Fibroblast of the aortic adventitia (primary cell): ENCODE measurements around the gene ATP1A1.

GRCh38 chr1:115084726-115085456 lies 4.4 kb downstream of the TSPAN2 start:
- CAGE, long polyA plus RNA: no peak

GRCh38 chr1:115098133-115098754 lies 8.9 kb upstream of the TSPAN2 start:
- CAGE, long polyA plus RNA: no peak

DNA sequence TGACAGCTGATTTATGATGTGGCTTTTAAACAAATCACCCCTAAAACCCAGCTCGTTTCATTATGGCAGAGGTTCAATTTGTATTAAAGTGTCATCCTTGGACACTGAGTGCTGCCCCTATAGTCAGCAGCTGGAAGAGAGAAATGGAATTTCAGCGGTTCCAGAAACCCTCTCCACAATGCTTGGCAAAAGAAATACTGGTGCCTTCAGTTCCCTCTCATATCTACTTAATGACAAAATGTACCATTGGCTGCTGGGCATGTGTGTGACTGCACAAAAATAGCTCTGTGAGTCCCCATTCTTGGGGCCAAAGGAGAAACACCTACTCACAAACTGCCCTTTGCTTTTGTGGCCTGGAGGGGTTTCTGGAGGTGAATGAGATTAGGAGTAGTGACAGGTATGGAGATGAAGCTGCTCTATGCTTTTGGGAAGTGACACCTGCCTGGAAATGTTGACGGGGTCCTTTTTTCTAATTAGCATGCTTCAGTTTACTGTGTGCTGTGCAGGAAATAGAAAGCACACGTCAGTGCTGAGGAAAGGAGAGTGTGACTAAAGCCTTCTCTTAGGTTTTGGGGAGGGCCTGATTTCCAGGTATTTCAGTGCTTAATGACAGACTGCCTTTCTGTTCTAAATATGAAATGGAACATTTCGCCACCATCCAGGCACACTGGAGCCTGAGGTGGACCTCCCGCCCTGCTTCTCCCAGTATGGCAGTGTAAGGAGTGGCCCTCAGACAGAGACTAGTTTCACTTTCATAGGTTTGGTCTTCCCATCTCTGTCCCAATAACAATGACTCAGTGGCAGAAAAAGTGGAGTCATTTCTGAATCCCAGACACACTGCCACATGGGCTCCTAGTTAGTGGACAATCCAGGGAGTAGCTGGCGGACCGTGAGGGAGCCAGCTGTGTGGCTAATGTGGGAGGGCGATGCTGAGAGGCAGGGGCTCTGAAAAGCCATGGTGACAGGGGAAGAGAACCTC lies 95.3 kb upstream of the TSPAN2 start:
- CAGE, long polyA plus RNA: no peak

DNA sequence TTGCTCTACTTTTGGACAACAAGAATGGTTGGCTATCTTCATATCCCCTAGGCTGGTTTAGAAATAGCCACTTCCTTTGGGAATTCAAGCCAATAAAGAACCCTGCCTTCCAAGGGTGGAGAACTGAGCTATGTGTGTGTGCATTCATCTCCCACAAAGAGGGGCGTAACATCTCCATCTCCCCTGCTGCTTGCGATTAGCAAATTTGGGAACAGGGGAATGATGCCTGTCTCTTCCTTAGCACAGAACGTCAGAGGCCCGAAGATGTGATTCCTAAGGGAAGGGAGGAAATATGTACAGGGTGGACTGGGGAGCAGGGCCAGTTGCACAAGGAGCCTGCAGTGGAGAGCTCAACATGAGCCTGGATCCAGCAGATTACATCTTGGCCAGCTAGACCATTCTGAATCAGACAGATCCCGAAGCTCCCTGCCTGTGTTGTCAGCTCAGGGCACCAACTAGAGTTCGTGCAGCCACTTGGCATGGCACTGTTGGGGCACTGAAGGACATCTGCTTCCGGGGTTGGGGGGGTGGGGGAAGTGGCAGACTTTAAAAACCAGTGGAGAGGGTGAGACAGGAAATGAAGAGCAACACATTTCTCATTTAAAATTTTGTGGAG lies 118.1 kb downstream of the NGF start:
- CAGE, long polyA plus RNA: no peak

DNA sequence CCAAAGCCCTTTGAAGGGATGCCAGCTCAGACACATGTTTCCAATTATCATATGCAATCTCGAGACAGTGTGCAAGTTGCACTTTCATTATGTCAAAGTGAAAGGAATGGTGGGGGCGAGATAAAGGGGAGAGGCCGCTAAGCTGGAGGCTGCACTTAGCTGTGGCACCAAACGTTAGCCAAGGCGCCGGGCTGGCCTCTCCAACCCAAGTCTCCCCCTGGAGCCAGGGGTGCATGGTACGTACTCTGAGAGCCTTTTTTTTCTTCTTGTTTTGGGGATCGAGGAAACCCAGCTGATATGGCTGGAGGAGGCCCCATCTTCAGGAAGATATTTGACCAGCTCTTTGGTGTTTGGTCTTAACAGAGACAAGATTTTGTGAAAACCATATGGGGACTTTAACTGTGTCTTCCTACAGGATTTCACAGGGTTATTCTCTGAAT lies 57.9 kb downstream of the NGF start:
- CAGE, long polyA plus RNA: no peak

DNA sequence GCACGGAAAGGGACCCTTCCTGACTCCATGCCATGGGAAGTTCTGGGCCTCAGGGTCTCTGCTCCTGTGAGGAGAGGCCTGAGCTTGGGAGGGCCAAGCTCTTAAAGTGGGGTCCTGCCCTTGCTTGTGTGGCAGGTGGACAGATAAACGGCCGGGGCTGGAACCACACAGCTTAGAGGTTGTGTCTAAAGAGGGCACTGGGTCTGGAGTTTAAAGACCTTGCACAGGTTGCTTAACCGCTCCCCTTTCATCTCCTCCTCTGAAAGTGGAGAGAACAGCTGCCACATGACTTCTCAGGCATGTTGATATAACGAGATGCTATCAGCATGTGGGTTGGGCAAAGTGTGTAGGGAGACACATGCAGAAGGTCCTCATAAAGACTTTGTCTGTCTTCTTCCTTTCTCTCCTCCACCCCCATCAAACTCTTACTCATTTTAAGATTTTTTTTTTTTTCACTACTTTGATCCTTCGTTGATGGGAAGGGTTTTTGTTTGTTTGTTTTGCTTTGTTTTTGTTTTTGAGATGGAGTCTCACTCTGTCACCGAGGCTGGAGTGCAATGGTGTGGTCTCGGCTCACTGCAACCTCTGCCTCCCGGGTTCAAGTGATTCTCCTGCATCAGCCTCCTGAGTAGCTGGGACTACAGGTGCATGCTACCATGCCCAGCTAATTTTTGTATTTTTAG lies 57.2 kb downstream of the CASQ2 start:
- CAGE, long polyA plus RNA: no peak

DNA sequence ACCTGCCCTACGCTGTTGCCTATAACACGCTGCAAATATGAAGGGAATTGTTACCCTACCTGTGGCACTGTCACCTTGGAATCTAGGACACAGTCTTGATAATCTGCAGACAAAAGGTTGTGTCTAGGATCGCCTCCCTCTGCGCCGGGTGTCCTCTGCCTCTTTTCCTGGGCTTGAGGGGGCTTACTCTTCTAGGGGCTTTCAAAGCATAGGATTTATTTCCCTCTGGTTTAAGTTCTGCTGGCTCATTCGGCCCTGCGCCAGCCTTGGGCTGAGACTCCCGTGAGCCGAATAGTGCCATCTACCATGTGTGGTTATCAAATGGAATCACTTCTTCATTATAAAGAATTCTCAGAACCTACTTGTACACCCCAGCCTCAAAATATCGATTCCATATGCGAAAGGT lies 728 bp downstream of the SLC22A15 start:
- CAGE, long polyA plus RNA: no peak

DNA sequence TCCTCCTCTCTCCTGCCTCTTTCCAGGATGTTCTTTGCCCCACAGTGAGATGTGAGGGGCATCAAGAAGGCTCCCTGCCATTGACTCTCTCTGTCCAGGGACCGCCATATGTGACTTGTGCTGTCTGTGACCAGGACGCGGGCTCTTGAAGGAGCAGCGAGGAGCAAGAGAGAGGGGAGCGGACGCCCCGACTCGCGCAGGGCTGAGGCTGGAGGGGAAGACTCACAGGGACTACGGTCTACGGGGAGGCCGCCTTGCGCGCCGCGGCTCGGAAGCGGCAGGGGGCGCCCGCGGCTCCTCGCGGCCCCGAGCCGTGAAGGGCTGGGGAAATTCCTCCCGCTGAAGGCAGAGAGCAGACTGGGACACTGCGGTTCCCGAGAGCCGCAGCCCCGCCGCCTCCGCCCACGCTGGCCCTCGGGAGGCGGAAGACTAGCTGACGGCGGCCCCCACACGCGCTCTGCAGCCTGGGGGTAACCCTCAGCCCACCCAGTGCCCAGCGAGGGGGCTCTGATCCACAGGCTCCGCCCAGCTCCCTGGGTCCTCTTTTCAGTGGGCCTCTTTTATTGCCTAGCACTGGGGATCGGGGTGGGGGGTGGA lies 40.8 kb downstream of the MAB21L3 start:
- CAGE, long polyA plus RNA: no peak

GRCh38 chr1:116164132-116164436 lies 52.9 kb downstream of the MAB21L3 start:
- CAGE, long polyA plus RNA: no peak

GRCh38 chr1:116211374-116211813 lies 100.2 kb downstream of the MAB21L3 start:
- CAGE, long polyA plus RNA: no peak

DNA sequence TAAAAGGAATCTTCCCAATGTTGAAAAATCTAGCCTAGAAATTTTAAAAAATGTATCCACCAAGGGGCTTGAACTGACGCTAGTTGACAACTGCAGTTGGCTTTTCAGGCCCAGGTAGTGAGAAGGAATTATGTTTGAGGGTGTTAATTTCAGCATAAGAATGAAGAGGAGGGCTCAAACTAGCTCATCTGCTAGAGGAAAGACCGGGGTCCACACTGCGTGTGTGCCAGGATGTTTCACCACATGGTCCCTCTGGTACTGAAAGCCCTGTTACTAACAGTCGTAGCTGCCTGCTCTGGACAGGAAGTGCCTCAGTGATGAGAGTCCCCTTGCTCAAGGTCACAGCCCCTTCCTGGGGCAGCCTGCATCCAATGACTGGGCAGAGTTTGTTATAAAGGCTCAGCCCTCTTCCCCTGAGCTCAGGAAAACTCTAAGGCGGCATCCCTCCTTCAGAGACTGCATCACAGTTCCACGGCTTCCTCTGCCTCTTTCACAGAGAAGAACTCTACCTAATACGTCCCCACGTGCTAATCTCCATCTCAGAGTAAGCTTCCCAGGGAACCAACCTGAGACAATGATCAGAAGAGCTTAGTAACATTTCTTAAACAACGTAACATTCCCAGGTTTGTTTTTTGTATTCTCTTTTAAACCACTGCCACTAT lies 38.2 kb upstream of the ATP1A1 start:
- CAGE, long polyA plus RNA: no peak

DNA sequence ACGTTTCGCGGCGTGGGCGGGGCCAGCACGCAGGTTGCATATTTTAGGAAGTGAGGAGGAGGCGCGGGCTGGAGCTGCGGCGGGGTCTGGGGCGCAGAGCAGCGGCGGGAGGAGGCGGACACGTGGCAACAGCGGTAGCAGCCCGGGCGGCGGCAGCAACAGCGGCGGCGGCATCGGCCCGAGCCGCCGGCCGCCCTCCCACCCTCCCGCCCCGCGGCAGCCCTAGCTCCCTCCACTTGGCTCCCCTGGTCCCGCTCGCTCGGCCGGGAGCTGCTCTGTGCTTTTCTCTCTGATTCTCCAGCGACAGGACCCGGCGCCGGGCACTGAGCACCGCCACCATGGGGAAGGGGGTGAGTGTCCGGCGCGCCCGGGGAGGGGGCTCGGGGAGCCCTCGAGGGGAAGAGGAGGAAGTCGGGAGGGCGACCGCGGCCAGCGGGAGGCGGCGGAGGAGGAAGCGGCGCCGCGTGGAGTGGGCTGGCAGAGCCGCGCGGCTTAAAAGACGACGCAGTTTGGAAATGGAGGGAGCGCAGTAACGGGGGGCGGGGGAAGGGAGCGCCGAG lies at the start of gene ATP1A1:
TSS of gene ATP1A1 (plus strand) at position 71 of the 560 bp plus-strand sequence.
- CAGE, long polyA plus RNA: no peak

DNA sequence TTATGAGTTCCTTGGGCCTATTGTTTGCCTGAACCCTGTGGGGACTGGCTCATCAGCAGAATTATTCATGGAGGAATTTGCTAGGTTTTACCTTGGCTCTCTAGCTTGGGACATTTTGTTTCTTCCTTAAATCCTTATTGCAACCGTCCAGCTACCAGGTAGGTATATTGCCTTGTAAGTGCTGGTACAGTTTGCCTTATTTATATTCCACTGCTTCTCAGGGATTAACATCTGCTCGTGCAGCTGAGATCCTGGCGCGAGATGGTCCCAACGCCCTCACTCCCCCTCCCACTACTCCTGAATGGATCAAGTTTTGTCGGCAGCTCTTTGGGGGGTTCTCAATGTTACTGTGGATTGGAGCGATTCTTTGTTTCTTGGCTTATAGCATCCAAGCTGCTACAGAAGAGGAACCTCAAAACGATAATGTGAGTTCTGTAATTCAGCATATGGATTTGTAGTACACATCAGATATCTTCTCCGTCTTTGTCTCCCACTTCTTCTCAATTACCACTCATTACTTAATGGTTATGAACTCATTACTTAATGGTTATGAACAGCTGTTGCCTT lies 14.1 kb downstream of the ATP1A1 start:
- CAGE, long polyA plus RNA: no peak

DNA sequence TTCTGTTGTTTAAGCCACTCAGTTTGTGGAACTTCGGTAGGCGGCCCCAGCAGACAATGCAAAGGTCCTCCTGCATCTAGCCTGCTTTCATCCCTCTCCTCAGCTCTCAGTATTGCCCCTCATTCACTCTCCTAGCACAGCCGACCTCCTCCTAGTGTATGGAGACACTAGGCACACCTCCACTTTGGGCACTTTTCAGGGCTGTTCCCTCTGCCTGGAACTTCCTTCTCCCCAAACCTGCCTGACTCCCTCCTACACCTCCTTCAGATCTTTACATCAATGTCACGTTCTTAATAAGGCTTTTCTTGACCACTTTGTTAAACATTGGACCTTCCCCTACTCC lies 59.3 kb downstream of the ATP1A1 start:
- CAGE, long polyA plus RNA: no peak

DNA sequence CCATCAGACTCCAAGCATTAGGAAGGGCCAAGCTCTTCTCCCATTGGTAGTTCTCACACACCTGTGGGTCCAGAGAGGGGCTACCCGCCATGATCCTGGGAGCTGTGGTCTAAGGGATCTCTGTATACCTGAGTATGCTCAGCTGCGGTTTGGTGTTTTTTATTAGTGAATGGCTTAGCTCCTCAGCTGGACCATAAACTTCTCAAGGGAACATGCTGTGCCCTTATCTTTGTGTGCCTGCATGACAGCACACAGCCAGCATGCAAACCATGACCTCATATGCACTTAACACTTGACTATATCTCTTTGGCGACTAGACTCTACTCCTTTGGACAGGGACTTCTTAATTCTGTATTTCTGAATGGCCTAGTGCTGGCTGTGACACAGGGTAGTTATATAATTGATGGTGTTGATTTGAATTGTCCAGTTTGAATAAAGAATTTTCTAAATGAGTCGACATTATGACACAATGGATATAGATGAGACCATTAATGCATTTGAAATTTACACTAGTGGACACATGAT lies 94.4 kb downstream of the CD58 start:
- CAGE, long polyA plus RNA: no peak

DNA sequence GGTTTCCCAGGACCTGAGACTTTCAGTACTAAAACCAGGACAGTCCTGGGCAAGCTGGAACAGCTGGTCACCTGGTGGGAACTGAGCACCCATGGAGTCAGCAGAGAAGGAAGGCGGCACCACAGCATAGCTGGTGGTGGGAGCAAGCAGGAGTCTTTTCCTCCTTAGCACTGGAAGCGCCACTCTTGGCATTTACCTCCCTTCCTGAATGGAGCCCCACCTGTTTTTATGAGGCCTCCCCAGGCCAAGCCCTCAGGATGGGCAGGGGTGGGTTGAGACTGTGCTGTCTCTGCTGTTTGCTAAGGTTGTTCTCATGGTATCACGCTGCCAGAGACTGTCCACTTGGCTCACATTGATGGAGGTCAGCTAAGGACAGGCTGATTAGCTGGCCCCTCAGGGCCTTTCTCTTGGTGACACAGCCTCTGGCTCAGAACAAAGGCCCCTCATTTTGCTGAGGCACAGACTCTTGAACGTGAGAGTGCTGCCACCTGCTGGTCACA lies 85.8 kb downstream of the CD58 start:
- CAGE, long polyA plus RNA: no peak

DNA sequence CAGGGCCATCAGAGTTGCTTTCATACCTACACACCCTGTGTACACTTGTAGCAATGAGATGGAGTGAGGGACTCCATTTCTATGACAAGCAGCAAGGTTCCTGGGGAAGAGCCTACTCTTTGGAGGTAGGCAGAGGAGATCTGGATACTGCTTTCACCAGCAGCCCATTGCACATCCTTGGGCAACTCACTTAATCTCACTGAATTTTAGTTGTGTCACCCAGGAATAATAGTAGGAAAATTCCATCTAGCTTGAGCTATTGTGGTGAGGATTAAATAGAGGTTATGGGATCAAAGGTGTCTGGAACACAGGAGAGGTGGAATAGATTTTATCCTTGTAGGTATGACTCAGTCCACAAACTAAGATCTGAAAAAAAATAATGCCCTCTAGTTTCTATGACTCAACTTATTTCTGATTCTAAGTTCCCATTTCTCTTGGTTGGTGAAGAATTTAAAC lies 62.1 kb downstream of the CD58 start:
- CAGE, long polyA plus RNA: no peak

GRCh38 chr1:116569761-116570101 lies 1.1 kb downstream of the CD58 start:
- CAGE, long polyA plus RNA: no peak

GRCh38 chr1:116696578-116696999 lies 29.1 kb upstream of the IGSF3 start:
- CAGE, long polyA plus RNA: no peak

DNA sequence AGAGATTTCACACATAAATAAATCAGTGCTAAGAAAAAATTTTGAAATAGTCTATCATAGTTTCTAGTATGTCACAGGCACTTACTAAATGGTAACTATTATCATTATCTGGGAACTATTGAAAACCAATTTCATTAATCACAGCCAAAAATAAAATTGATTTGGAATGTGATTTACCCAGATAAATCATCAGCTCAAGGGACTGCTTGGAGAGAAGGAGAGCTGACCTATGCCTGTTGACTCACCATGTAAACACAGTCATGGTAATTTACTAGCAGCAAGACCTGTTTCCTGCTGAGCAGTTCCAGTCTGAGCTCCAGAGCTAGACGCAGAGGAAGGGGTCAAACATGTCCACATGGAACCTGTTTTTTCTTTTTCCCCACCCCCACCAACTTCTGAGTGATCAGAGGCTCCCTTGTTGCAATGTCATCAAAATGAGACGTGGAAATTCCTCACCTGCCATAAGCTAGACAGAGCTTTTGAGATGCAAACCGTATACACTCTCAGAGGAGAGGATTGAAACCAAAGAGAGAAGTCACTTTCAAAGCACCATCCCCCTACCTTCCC lies 56.1 kb upstream of the PTGFRN start:
- CAGE, long polyA plus RNA: no peak